PFSK-1 (cell line): ENCODE data around the genes CD180 and MAP1B.

GRCh38 chr5:67196287-67197331 is at the start of gene CD180:
Gene CD180 (minus strand): TSS chr5:67196799.
- RRBS, result no CpG with 5 or more reads among the region's 8 CpGs

- RRBS, result no CpG with 5 or more reads among the region's 5 CpGs
Measured at GRCh38 chr5:67206776-67207563, 10.4 kb upstream of the CD180 start.

DNA sequence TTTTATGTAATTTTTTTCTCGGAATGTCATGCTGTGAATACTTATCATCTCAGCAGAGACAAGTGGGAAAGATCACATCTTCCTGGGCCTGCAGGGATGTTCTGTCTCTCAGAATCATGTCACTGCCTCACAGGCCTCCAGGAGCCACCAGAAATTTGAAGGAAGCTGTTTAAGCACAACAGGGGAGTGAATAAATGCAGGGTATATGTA is 91.3 kb upstream of the CD180 start:
- RRBS, result no CpG with 5 or more reads among the region's 1 CpG

GRCh38 chr5:67548562-67549142 is 352.1 kb upstream of the CD180 start:
- RRBS, result no CpG with 5 or more reads among the region's 6 CpGs

DNA sequence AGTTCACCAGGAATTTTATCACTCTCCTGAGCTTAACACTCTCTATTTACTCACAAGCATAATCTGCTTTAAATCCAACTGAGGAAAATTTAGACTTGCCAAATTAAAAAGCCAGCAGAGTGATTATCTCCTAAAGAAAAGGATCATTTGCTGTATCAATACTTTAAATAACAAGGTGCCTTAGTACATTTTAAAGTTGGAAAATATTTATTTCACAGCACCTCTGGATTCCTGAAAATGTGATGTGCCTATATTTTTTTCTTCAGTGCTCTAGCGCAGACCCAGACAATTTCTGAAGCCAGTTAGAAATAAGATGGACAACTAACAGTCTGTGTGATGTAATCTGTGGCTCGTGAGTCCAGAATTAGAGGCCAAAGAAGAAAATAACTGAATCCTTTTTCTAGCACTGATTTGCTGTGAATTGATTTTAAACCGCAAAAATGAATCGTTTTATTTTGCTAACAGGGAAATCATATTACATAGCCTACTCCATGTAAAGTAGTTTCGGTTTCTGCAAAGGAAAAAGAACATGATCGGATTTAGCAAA is 445.8 kb upstream of the CD180 start:
- RRBS, result no CpG with 5 or more reads among the region's 6 CpGs

- RRBS, result no CpG with 5 or more reads among the region's 5 CpGs
Measured at GRCh38 chr5:67799693-67800105, 415.9 kb upstream of the PIK3R1 start.

- RRBS, result no CpG with 5 or more reads among the region's 6 CpGs
Measured at GRCh38 chr5:68041905-68042417, 173.6 kb upstream of the PIK3R1 start.

DNA sequence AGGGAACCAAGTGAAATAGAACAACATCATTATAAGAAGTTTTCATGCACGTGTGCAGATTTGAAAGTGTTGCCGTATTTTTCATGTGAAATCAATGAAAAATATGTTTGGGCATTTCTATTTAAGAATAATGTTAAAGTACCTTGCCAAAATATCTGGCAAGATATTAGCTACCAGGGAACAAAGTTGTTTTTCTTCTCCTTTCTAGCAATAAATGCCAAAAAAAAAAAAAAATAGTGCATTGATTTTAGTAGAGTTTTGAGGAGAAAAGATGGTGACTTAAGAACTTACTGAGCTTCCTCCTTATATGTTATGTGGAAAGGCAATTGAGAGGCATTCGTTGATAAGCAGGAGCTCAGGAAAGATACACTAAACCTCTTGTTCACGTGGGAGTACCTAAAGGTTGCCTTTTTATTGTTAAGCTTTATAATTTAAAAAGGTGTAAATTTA is 23.2 kb downstream of the PIK3R1 start:
- RRBS, result no CpG with 5 or more reads among the region's 4 CpGs

DNA sequence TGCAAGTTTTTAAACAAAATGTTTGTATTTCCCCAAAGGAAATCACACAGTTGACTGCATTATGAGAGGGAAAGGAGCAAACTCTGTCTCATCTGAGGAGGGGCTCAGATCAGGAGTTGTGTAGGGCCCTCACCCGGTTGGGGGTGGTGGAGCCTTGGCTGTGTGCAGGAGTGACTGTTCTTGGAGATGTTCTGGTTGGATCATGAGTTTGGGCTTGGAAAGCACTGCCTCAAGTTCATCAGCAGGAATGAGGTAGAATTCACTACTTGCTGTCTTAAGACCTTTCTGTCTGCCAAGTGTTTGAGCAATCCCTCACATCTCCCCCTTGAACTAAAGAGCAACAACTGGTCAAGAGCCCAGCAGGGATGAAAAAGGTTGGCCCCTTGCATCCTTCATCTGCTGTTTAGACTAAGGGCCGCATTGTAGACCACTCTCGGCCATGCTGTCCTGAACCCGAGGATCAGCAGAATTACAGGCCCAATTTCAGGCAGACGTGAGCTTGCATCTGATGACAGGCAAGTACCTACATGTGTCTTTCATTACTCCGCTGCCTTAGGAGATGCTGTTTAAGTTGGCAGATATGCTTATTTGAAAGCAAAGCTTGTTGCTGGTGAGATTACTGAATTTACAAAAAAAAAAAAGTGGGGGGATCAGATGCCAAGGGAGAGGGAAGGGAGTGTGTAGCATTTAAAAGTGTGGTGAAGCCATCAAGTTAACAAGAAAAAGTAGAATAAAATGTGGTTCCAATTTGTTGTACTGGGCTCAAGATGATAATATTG is 36.4 kb downstream of the PIK3R1 start:
- RRBS, result no CpG with 5 or more reads among the region's 6 CpGs

- RRBS, result no CpG with 5 or more reads among the region's 4 CpGs
Measured at GRCh38 chr5:68265808-68266445, 50.4 kb downstream of the PIK3R1 start.

- RRBS, result no CpG with 5 or more reads among the region's 1 CpG
Measured at GRCh38 chr5:68288914-68289016, 73.2 kb downstream of the PIK3R1 start.

DNA sequence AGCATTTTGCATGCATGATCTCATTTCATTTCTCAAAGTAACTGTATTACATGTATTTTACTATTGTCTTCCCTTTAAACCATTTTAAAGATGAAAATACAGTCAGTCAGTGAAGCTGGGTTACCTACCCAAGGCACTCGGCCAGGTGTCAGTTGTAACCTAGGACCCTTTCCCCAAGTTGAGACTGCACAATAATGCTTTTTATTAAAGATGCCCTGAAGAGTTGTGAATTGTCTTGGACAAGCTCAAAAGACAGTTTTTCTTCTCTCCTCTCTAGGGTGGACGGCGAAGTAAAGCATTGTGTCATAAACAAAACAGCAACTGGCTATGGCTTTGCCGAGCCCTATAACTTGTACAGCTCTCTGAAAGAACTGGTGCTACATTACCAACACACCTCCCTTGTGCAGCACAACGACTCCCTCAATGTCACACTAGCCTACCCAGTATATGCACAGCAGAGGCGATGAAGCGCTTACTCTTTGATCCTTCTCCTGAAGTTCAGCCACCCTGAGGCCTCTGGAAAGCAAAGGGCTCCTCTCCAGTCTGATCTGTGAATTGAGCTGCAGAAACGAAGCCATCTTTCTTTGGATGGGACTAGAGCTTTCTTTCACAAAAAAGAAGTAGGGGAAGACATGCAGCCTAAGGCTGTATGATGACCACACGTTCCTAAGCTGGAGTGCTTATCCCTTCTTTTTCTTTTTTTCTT is 81.7 kb downstream of the PIK3R1 start:
- RRBS, result no CpG with 5 or more reads among the region's 9 CpGs

DNA sequence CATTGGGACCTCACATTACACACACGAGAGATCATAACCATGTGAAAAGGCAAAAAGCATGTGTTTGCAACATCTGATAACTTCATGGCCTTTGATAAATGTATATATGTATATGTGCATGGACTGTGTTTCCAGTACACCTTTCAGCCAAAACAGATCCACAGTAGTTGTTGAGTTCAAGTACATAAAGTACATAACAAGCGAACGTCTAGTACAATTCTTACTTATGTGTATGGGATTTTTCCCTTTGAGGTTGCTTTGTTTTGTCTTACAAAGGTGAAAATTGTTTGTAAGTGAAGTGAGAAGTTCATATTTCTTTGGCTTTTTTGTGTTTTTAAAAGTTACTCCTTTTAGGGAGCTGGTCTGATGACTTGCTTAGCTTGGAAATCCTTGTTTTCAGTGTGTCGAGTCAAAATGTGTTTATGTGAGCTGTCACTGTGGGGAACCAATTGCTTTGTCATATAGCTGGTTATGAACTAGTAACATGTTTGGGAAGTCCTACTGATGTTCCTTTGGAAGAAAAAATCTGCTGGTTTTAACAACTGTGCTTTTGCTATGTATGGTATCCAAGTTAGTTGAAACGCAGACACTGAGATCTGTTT is 85.1 kb downstream of the PIK3R1 start:
- RRBS, result no CpG with 5 or more reads among the region's 5 CpGs

DNA sequence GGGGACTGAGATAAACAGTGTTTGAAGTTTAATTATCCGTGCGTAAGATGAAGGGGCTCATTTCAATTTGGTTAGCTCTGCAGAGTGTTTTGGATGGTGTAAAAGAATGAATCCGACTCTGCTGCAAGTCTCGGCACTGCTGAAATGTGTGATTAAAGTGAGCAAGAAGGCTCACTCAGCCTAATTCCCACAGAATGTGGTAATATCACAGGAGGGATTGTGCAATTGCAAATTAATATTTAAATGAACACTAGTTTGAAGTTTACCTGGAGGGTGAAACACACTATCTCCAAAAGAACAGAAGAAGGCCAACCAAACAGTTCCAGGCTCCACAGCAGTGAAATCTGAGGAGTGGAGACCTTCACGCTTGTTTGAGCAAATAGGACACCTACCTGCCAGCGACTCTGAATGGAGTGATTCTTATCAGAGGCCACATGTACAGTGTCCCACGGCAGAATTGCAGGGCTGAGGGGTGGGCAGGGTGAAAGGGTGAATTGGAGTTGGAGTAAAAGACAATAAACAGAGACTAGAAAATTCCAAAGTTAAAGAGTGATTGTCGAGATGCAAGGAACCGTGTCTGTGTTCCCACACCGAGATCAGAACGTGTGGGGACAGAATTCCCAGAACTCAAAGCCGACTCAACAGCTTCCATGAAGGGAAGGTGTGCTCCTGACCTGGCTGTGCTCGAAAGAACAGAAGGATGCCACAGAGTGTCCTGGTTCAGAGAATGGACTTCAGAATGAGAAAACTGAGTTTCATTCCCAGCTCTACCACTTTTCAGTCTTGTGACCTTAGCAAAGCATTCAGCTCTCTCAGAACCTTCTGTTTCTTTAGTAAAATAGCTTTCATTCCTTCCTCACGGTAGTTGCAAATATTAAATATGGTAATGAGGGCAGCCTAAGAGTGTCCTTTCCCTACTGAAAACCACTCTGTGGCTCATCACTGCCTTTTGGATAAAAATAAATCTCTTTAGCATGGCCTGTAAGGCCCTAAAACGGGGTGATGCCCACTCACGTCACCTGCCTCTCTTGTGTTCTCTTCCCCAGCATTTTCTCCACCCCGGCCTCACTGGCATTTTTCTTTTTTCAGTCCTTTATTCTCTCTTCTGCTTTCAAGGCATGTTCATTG is 420.1 kb upstream of the SLC30A5 start:
- RRBS, result no CpG with 5 or more reads among the region's 17 CpGs

DNA sequence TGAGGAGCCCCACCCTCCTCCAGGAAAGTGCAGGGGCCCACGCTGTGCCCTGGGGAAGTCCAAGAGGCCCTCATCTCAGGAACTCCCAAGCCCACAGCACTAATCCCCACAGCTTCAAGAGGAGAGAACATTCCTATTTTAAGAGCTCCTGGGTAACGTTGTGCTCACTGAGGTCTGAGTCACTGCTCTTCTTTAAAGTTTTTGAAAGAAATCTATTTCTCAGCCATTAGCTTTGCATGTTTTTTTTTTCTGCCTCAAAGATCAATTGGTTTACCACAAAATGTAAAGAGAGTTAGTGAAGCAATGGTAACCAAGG is 382.5 kb upstream of the SLC30A5 start:
- RRBS, result no CpG with 5 or more reads among the region's 2 CpGs

DNA sequence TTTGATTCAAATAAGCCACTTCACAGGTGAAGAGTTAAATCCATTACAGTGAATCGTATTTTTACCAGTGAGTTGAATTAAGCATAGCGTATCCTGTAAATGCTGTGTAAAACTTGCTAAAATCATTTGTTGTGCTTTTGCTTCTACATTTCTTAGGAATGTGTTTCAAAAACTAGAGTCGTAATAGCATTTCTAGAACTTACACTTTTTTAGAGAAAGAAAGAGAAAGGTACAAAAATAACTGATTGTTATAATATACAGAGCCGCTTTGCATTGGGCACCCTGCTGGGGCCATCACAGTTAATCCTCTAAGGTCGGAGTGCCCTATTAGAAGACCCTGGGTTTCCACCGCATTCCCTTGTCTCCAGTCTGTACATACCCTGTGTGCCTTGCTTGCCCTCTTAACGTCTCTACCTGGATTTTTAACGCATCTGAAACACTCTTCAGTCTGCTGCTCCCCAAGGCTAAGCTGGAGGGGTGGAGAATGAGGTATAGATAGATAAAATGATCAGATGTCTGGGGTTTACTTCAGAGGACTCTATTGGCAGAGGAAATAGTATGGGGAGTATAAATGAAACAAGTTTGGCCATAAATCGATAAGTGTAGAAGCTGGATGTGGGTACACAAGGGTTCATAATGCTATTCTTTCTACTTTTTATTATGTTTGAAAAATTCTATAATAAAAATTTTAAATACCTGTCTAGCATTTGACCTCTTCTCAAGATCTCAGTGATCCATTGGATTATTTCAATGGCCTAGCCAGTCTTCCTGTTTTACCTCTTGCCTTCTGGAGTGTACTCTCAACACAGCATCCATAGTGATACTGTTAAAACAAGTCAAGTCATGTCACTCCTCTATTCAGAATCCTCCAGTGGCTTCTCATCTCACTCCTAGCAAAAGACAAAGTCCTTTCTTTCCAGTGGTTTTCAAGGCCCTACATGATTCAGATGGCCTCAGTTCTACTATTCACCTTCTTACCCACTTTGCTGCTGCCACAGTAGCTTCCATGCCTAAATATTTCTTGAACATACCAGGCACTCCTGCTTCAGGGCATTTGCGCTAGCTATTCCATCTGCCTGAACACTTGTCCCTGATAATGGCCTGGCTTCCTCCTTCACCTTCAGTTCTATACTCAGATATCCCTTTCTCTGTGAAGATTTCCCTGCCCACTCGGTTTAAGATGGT is 1.5 kb downstream of the MARVELD2 start:
- RRBS, result no CpG with 5 or more reads among the region's 11 CpGs

- RRBS, result no CpG with 5 or more reads among the region's 22 CpGs
Measured at GRCh38 chr5:69492927-69493147, 247 bp downstream of the OCLN start.

DNA sequence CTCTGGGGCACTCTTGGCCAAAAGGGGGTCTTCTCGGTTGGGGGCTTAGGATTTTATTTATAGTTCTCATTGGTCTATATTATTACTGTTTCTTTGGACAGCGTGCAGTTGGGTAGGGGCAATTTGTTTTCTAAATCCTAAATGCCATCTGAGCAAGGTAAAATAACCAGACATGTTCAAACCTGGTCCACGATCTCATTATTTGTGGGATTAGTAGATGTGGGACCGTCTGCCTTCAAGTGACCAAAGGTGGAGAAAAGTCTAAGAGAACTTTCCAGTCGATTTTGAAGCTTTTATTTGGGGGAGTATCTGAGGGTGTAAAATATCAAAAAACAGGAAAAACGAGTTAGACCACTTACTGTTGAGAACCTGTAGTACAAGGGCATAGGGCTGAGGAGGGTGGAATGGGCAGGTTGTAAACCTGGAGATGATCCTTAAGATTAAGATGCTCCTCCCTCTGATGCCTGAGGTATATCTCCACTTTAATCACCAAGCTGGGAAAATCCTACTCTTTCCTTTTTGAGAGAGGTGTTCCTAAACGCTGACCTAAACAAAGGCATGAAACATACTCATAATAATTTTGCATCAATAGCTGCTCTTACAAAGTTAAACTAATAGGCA is 32.0 kb upstream of the GTF2H2C start:
- RRBS, result no CpG with 5 or more reads among the region's 7 CpGs

DNA sequence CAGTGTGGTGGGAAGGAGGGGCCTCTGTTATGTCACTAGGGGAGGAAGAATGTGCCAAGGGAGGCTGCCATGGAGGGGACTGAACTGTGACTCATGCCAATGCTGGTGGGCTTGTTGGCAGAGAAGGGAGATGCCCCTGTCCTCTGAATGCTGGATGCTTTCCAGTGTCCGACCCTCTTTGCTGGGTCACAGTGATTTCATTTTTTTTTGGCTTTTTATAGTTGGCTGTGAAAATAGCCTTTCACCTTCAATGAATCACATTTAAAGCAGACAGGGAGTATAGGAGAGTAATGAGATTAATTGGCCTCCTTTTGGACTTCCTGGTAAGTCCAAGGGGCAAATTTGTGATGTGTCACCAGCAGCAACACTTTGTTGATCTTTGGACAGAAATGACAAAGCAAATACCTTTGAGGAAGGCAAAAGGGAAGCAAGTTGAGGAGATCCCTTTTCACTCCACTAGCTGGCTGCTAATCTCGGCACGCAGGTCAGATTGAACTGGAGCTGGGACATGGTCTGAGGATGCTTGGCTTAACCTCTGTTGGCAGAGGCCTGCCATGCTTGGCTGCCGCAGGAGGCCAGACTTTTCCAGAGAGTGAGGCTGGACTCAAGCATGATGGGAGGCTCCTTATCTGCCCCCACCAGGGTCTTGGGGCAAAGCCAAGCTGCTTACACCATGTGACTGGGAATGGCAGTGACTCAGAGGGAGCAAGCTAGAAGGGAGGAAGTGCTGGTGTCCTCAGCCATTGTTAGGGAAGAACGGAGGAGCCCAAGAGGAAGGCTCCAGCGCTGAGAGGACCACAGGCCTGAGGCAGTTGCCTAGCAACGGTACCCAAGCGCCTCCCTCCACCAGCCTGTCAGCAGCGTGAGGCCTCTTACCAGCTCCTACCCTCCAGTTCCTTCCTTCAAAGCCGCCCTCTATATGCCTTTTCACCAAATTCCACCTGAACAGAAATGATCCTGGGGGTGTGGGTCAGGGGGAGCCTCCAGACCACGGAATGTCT is 174.5 kb upstream of the MAP1B start:
- RRBS, result no CpG with 5 or more reads among the region's 11 CpGs

GRCh38 chr5:72106729-72107895 is at the start of gene MAP1B:
Gene MAP1B (plus strand): TSS chr5:72107475.
- RRBS, result under 1% methylated on average over 11 of the region's 95 CpGs